Neutrophil (primary cell): Measurements from ENCODE around the genes ACVR2A, MBD5 and LYPD6B.

- PRO-cap: no peak
Measured at GRCh38 chr2:143474654-143475033, 345.4 kb downstream of the ARHGAP15 start.

DNA sequence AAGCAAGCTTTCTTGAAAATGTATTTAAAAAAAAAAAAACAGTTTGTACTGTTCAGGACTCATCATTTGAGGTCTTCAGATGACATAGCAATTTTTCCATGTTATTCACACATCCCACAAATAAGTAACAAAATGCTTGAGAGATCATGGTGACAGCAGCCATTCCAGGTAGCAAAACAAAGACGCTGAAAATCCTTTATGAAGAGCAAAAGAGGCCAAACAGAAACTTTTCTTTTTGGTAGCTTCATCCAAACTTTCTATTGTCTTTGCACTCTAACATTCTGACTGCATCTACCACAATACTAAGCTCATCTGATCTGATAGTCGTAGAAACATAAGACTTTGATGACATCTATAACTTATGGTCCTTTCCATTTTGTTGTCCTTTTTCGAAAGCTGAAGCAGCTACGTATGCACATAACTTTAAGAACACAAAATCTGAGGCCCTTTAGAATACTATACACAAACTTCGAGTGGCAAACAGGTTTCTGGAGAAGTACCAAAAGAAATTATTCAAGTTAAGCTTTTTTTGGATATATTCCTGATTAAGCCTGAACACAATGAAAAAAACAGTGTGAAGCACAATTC is 76.0 kb downstream of the ZEB2 start:
- PRO-cap: no peak

GRCh38 chr2:144468147-144469102 is 51.5 kb downstream of the ZEB2 start:
- PRO-cap: no peak

GRCh38 chr2:144508110-144509018 is 11.6 kb downstream of the ZEB2 start:
- PRO-cap: unidirectional peak, minus-strand start at chr2:144508281

DNA sequence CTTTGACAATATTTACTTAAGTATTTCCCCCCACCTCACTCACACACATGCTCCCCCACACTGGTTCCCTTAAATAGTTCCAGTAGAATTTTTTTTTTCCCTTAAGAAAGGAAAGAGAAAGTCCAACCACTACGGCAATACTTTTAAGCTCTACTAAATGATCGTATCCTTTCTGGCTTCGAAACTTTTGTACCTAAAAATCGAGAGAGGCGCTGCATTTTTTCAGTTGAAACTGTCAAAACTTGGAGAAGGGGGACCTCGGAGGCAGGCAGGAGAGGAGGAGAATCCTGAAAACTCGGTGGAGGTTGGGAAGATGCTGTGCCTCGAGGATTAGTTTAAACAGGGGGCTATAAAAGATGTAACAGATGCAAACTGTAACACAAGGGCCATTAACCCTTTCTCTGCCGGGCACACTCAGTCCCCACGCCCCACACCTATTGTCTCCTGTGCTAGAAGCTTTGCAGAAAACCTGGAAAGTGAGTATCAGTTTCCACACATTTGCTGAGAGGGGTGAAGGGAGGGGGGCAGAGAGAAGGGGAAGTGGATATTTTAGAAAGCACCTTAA is 1.7 kb downstream of the ZEB2 start:
- PRO-cap: no peak

DNA sequence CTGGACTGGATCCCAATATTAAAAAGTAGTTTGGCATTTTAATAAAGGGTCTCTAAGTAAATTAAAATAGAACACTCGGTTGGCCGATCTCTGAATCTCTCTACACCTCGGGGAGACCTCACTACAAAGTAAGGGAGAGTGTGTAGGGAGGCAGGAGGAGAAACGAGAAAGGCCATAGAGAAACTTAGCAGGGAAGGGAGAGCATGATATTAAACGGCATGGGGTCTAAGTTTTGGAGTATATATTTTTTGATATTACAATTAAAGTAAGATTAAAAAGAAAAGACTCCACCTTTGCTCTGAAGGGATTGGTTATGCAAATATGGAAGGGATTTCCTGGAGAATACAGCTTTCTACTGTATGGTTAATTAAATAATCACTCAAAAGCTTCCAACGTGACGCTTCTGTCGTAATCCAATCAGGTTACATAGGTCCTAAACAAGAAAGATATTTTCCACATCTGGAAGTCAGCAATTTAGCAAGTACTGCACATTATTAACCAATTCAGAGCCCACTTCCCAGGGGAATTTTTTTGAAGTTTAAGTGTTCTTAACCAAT is 993 bp upstream of the ZEB2 start:
- PRO-cap: no peak

DNA sequence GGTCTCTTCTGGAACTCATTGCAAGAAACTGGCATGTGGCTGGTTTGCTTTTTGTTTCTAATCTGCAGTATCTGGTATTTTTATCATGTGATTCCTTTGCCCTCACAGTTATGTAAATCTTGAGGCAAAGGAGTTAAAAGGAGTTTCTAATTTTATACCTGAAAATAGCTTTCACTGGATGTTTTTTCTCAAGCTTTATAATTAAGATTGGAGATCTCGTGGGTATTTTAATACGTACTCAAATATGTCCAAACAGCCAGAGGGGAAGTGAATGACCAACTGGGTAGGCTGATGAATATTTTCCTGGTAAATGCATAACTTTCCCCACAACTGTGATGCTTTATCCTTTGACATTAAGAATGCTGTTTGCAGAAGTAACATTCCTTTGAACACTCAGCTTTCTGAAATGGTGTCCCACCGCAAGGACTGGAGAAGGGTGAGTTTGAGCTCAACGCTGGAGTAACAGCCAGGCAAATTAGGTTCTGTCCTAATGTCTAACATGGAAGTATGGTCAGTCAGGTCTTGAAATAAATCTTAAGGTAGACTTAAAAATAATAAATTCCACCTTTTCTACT is 503.0 kb upstream of the ZEB2 start:
- PRO-cap: no peak

DNA sequence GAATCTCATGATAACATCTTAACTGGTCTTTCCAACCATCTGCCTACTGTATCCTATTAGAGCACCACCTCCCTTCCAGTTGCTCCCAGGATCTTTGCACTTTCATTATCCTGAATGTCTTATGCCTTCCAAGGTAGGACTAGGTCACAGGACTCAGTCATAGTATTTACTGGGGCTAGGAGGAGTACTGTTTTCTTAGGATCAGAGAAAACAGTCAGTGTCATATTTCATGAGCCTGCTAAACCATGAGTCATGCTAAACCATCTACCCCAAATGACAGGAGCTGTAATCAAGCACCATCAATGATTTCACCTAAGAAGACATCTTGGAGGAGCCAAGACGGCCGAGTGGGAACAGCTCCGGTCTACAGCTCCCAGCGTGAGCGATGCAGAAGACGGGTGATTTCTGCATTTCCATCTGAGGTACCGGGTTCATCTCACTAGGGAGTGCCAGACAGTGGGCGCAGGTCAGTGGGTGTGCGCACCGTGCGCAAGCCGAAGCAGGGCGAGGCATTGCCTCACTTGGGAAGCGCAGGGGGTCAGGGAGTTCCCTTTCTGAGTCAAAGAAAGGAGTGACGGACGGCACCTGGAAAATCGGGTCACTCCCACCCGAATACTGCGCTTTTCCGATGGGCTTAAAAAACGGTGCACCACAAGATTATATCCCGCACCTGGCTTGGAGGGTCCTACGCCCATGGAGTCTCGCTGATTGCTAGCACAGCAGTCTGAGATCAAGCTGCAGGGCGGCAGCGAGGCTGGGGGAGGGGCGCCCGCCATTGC is 1439.2 kb upstream of the ACVR2A start:
- PRO-cap: no peak

DNA sequence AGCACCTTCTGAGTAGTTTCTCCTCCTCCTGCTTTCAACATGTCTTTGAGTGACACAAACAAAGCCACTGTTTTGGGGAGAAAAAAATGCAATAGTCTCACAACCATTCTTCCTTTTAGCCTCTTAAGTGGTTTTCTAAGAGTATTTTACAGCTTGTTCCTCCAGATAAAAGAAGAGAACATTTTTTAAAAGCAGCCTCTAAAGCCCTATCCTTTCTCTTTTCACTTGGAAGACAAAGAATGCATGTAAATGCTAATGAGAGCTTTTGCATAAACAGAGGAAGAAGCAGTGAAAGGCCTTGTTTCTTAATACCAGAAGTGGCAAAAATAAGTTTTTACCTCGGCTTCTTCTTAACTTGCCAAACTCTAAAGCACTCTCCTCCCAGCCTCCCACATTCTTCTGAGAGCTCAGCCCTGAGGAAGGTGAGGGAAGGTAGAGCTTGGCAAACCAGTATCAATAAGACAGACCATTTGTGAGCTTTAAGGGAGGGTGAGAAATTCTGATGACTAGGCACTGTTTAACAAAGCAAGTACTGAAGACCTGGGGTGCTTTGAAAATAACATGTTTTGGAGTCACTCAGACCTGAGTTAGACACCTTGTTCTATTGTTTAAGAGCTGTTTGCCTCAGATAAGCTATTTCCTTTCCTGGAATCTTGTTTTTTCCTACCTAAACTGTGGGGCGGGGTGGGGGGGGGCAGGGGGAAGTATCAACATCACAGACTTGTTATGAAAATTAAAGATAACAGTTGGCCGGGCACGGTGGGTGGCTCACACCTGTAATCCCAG is 1304.2 kb upstream of the ACVR2A start:
- PRO-cap: no peak

DNA sequence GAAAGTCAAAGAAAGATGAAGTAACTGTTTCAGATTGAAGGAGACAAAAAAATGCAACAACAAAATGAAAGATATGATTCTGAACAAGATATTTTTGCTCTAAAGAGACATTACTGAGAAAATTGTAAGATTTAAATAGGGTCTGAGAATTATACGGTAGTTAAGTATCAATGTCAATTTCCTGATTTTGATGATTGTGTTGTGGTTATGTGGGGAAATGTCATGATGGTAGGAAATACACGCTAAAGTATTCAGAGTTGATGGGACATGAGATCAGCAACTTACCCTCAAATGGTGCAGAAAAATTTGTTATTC is 551.0 kb upstream of the ACVR2A start:
- PRO-cap: no peak

DNA sequence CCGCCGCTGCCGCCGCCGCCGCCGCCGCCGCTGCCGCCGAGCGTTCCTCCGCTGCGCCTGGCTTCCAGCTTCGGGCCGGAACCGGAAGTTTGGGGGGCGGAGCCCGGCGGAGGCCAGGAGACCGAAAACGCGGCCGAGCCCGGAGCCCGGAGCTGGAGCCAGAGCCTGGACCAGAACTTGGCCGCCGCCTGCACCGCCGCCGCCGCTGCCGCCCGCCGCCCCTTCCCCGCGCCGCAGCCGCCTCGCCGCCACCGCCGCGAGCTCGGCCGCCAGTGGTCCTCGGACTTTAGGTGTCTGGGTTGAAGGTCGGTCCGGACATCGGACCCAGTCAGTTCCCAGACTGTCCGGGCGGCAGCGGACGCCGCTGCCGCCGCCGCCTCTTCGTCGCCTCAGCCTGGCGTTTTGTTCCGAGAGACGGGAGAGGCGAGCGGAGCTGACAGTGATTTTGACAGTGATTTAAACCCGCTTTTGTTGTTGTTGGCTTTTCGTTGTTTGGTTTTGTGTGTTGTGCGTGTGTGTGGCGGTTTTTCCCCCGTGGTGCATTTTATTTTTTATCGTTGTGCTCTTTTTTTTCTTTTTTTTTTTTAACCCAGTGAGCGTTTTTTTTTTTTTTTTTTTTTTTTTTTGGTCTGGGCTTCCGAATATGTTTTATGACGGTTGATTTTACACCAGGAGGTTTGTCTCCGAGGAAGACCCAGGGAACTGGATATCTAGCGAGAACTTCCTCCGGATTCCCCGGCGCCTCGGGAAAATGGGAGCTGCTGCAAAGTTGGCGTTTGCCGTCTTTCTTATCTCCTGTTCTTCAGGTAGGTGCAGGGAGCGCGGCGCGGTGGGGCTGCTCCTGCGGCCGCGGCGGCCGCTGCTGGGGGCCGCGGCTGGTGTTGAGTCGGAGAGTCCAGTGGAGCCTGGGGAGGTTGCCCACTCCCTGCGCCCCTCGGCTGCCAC is at the start of gene ACVR2A:
Gene ACVR2A, plus strand, starts transcription at position 628 of the 945 bp plus-strand sequence.
- PRO-cap: no peak

DNA sequence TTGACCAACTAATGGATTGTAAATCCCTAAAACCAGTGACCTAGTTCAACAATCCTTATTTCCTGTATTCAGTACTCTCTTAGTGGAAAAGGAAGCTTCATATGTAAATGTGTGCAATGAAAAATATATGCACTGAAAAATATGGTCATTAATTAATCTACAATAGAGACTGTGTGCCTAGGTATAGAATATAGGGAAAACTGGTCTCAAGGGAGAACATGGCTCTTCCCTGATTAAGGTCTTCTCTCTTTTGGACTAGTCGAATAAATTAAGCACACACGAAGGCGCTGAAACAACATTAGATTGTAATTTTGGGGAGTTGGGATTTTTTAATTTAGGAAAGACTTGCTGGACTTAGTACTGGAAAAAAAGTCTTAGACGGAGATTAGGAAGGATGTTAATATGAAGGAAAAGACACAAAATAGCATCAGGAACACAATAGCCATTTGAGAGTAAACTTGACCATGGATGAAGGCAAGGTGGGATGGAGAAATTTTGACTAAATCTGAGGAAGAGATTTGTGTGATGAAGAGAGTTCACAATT is 7.6 kb downstream of the ACVR2A start:
- PRO-cap: no peak

- PRO-cap: no peak
Measured at GRCh38 chr2:147926646-147927639, 82.1 kb downstream of the ACVR2A start.

- PRO-cap: bidirectional peak, plus-strand start at chr2:148020850, minus-strand start at chr2:148020697; unidirectional peak, plus-strand start at chr2:148021131
Measured at GRCh38 chr2:148020814-148021191, at the start of gene MBD5. Gene MBD5, plus strand, starts transcription at chr2:148021091.

GRCh38 chr2:148817043-148817725 is 57.8 kb upstream of the KIF5C start:
- PRO-cap: no peak

DNA sequence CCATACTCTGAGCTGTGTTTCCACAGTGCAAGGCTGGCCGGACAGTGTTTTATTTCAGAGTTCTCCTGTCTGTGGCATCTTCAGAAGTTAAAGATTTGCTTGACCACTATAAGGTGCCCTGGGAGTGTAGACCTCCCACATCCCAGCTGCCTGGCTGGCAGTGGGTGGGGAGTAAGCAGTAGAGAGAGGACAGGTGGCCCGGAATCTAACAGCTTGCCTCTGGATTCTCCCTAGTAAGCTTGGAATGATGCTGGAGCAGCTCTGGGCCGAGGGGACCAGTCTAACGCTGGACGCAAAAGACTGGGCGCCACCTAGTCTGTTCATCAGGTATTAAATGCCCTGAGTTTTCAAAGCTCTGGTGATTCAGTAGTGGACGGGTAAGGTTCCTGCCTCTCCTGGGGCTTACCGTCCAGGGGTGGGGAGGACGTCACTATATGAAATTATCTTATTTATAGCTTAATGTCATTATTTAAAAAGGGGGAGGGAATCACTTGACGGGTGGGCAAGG is 687 bp upstream of the LYPD6B start:
- PRO-cap: no peak

DNA sequence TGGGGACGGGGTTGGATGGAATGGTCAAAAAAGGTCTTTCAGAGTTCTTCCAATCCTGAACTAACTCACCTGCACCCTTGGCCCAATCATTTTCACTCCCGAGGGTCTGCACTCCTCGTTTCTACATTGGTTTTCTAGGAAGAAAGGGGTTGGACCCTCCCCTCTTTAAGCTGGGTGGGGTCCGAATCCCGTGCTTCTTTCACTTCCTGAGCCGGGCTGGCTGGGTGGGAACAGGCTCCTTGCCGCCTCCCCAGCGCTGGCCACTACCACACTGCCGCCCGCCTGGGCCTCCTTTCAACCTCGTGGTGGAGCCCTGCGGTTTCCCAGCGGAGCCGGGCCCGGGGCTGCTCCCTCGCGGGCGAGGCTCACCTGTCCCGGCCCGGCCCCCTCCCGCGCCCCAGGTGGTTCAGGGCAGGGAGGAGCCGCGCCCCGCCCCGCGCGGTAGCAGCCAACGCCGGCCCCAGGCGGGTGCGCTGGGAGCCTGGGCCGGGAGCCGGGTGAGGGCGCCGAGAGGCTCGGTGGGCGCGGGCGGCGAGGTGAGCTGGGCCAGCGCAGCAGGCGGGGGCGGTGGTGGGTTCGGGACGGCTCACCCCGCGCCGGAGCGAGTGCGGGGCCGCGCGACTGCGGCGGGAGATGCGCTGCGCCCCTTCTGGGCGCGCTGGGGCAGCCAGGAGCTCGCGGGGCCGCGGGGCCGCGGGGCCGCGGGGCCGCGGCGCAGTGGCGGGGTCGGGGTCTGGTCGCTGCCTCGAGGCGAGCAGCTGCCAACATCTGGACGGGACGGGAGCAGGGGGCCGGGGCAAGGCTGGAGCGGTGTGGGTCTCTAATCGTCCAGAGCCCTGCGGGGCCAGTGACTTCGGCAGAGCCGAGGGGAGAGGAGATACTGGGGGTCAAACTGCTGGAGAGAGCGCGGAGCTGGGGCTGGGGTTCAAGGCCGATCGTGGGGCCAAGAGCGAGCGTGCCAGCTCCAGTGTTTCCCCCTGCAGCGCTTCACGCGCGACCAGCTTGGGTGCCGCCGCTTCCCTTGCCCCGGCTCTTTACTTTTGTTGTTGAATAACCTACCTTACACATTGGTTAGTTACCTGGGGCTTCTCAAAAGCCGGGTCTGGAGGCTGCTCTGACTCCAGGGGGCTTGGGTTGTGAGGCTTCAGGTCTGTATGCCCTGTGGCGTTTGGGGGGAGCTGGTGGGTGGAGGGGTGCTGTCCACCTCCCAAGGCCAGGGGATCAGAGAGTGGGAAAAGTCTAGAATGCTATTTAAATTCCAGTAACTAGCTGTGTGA is at the start of gene LYPD6B:
Gene LYPD6B, plus strand, starts transcription at position 434 of the 1,277 bp plus-strand sequence.
- PRO-cap: no peak

- PRO-cap: no peak
Measured at GRCh38 chr2:149597928-149598594, 10.5 kb upstream of the MMADHC start.

- PRO-cap: no peak
Measured at GRCh38 chr2:150166075-150166849, 321.2 kb downstream of the RND3 start.

- PRO-cap: no peak
Measured at GRCh38 chr2:150168784-150169567, 318.5 kb downstream of the RND3 start.